Aortic smooth muscle cell (primary cell): ENCODE measurements around the gene ZSCAN9.

DNA sequence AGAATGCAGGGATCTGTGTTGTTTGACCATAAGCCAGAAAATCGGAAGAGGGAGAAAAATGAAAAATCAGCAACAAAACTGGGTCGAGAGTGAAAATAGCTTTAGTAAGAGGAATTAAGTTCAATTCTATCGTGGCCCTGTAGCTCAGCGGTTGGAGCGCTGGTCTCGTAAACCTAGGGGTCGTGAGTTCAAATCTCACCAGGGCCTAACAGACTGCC is 145.2 kb upstream of the ZNF184 start:
- RRBS = no CpG with 5 or more reads among the region's 7 CpGs

GRCh38 chr6:27630544-27631734 is 158.0 kb upstream of the ZNF184 start:
- RRBS = no CpG with 5 or more reads among the region's 53 CpGs

GRCh38 chr6:27726600-27726979 is 81.1 kb downstream of the H2BC13 start:
- RRBS = no CpG with 5 or more reads among the region's 9 CpGs

- RRBS = no CpG with 5 or more reads among the region's 18 CpGs
These were observed 69.4 kb downstream of the H2BC13 start for GRCh38 chr6:27738341-27738674.

DNA sequence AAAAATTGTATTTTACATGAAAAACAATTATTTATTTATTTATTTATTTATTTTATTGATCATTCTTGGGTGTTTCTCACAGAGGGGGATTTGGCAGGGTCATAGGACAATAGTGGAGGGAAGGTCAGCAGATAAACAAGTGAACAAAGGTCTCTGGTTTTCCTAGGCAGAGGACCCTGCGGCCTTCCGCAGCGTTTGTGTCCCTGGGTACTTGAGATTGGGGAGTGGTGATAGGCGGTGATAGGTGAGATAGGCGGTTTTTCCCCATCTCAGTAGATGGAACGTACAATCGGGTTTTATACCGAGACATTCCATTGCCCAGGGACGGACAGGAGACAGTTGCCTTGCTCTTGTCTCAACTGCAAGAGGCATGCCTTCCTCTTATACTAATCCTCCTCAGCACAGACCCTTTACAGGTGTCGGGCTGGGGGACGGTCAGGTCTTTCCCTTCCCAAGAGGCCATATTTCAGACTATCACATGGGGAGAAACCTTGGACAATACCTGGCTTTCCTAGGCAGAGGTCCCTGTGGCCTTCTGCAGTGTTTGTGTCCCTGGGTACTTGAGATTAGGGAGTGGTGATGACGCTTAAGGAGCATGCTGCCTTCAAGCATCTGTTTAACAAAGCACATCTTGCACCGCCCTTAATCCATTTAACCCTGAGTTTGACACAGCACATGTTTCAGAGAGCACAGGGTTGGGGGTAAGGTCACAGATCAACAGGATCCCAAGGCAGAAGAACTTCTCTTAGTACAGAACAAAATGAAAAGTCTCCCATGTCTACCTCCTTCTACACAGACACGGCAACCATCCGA is 2.1 kb downstream of the H4C11 start:
- RRBS = no CpG with 5 or more reads among the region's 15 CpGs

DNA sequence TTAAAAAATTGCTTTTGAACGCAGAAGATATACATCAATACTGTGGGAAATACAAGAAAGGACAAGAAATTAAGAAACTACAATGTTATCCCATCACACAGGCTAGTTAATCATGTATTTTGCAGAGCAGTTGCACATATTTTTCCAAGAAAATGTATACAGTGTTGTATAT is 296 bp upstream of the H4C12 start:
- RRBS = no CpG with 5 or more reads among the region's 1 CpG

DNA sequence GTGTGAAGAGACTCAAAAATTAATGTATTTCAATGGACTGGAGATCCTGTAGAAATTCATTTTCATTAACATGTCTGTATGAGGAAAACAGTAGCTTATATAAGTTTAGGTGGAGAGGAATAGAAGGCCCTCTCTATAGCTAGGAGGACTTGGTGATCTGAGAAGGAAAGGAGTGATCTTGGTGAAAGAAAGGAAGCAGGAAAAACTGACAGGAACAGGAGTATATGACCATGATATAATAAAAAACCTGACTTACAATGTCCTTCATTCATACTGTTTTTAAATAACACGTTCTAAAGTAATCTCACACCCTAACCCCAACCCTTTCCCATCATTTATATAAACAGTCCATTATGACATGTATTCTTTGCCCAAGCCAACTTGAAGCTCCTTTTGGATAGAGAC is 2.1 kb downstream of the H2AC15 start:
- RRBS = no CpG with 5 or more reads among the region's 1 CpG

DNA sequence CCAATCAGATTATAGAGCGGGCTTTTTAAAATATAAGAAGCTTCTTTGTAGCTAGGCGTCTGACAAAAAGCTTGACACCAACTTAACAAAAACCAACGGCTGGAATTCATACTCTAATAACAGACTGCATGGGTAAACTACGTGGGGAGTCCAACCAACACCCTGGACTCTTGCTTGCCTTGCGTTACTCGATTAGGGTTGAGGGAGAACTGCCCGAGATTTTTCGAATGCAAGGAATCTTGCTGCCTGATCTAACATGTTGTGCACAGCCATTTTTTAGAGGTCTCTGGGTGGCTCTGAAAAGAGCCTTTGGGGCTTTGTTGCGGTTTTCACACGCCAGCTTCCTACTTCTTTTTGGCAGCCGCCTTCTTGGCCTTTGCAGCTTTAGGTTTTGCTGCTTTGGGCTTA is 879 bp downstream of the H1-5 start:
- RRBS = no CpG with 5 or more reads among the region's 11 CpGs

GRCh38 chr6:28212092-28213109 is 12.7 kb upstream of the ZSCAN9 start:
- RRBS = 4% methylated on average over 7 of the region's 27 CpGs

GRCh38 chr6:28220463-28221123 is 4.5 kb upstream of the ZSCAN9 start:
- RRBS = no CpG with 5 or more reads among the region's 6 CpGs

- RRBS = 2% methylated on average over 10 of the region's 48 CpGs
These were observed at the start of gene ZSCAN9 for GRCh38 chr6:28225044-28226154. TSS of gene ZSCAN9 (plus strand) at chr6:28225275.

- RRBS = no CpG with 5 or more reads among the region's 11 CpGs
These were observed 7.4 kb downstream of the ZSCAN9 start for GRCh38 chr6:28232347-28233067.

- RRBS = no CpG with 5 or more reads among the region's 17 CpGs
These were observed 23.0 kb downstream of the ZSCAN31 start for GRCh38 chr6:28313048-28313316.

GRCh38 chr6:28356514-28356888 is 6.8 kb downstream of the ZKSCAN3 start:
- RRBS = no CpG with 5 or more reads among the region's 8 CpGs

GRCh38 chr6:28435584-28436231 is 7.6 kb downstream of the ZSCAN23 start:
- RRBS = no CpG with 5 or more reads among the region's 5 CpGs

GRCh38 chr6:28478533-28478804 is 35.2 kb upstream of the ZSCAN23 start:
- RRBS = no CpG with 5 or more reads among the region's 9 CpGs

- RRBS = no CpG with 5 or more reads among the region's 24 CpGs
These were observed 26.5 kb downstream of the GPX6 start for GRCh38 chr6:28488848-28489690.

DNA sequence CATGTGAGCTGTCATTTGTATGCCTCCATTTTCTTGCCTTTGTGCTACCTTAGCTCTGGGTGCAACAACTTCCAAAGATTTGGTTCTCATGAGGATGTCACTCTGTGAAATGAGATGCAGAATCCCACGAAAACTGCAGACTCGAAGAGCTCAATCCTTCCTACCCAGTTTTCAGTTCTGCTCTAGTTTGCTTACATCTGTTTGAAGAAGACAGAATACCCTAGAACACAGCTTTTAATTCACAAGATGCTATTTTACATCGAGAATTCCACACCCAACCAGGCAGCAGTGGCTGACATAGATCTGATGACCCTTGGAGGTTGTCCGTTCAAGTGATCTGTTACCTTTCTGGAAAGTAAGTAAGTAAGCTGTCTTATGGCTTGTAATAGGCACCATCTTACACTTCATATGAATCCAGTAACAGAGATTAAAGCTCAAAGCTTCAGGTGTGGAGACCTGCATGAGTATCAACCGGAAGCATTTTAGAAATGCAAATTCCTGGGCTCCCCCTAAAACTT is 1.4 kb downstream of the GPX6 start:
- RRBS = no CpG with 5 or more reads among the region's 5 CpGs

DNA sequence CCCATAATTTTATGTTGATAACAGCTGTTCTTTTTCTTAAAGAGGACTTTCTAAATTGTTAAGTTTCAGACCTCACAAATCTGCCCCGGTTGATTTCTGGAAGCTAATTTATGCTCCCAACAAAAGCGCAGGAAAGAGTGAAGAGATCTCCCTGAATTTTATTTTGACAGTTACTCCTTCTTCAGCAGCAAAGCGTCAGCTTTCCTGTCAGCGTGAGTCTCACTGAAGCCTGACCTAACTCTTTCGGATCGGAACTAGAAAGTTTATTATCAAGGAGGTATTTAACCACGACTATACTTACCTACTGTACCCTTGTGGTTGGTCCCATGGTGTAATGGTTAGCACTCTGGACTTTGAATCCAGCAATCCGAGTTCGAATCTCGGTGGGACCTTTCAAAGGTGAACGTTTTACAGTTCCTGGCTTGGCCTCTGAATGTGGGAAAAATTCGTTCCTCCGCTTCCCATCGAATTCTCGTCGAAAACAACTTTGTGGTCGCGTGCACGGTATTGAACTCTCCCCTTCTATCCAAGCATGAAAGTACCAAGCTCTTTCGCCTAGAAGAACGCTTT is 2.0 kb upstream of the SCAND3 start:
- RRBS = no CpG with 5 or more reads among the region's 21 CpGs

DNA sequence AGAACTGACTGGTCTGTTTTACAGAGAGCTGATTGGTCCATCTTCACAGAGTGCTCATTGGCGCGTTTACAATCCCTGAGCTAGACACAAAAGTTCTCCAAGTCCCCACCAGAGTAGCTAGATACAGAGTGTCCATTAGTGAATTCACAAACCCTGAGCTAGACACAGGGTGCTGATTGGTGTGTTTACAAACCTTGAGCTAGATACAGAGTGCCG is 57.9 kb downstream of the TRIM27 start:
- RRBS = no CpG with 5 or more reads among the region's 3 CpGs